T47D (cell line): Measurements from ENCODE around the genes AK6 and GTF2H2.

- RRBS = no CpG with 5 or more reads among the region's 3 CpGs
Observed at GRCh38 chr5:66084264-66084589, 59.9 kb upstream of the SREK1 start.

DNA sequence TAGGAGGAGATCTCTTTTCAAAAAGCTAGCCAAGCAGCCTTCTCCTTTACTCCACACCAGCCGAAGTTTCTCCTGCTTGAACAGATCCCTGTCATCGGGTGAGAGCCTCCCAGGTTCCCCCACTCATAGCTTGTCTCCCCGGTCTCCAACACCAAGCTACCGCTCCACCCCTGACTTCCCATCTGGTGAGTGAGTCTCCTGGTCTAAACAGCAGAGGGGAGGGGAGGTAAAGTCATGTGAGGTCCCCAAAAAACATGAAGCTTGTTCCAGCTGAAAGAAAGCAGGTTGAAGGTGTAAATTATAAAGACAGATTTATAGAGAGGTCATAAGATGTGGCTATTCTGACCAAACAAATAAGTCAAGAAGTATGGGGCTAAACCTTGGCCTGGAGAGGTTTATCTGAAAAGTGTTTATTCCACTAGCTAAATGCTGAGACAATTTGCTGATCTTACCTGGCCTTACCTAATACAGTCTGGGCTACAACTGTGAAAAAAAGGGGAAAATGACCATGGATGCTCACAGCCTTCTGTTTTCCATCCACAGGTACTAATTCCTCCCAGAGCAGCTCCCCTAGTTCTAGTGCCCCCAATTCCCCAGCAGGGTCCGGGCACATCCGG lies 33.9 kb downstream of the CD180 start:
- RRBS = 100% methylated on average over 1 of the region's 6 CpGs

- RRBS = no CpG with 5 or more reads among the region's 5 CpGs
Observed at GRCh38 chr5:67206776-67207563, 10.4 kb upstream of the CD180 start.

- RRBS = no CpG with 5 or more reads among the region's 13 CpGs
Observed at GRCh38 chr5:67214823-67215553, 18.4 kb upstream of the CD180 start.

GRCh38 chr5:67257269-67257661 lies 60.7 kb upstream of the CD180 start:
- RRBS = no CpG with 5 or more reads among the region's 1 CpG

DNA sequence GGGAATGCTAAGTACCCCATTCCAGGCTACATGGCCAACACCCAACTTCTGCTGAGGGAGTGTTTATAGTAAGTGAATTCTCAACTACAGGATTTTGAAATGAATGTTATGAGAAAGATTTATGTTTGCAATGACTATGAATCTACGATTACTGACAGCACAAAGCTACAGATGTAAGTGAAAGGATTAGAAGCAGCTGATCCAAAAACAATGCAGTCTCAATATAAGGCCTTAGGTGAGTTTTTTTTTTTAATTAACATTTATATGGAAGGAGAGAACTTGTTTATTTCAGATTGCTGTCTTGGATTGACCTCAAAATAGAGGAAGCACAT lies 294.4 kb upstream of the CD180 start:
- RRBS = no CpG with 5 or more reads among the region's 1 CpG

GRCh38 chr5:67795851-67796558 lies 419.6 kb upstream of the PIK3R1 start:
- RRBS = no CpG with 5 or more reads among the region's 5 CpGs

- RRBS = no CpG with 5 or more reads among the region's 6 CpGs
Observed at GRCh38 chr5:68041905-68042417, 173.6 kb upstream of the PIK3R1 start.

DNA sequence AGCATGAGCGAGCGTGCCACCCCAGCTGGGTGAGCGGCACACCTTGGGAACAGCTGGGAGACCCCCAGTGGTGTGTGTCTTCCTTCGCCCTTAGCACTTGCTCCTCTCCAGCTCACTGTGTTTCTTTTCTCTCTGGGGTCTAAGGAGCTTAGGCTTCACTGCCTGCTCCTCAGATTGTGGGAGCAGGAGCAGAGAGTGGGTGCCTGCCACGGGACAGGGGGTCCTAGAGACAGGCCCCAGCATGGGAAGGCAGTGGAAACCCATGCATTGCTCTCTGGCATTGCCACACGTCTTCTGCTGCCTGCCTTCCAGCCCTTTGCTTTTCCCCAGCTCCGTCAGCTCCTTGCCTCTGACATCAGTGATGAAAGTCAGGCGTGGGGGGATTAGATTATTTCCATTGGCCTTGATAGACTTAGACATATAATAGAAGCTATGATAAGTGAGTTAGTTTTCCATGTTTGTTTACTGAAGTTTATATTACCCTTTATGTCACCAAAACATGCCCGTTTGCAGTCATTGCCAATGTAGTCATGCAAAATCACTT lies 34.6 kb downstream of the PIK3R1 start:
- RRBS = no CpG with 5 or more reads among the region's 9 CpGs

- RRBS = no CpG with 5 or more reads among the region's 9 CpGs
Observed at GRCh38 chr5:68297135-68297840, 81.7 kb downstream of the PIK3R1 start.

DNA sequence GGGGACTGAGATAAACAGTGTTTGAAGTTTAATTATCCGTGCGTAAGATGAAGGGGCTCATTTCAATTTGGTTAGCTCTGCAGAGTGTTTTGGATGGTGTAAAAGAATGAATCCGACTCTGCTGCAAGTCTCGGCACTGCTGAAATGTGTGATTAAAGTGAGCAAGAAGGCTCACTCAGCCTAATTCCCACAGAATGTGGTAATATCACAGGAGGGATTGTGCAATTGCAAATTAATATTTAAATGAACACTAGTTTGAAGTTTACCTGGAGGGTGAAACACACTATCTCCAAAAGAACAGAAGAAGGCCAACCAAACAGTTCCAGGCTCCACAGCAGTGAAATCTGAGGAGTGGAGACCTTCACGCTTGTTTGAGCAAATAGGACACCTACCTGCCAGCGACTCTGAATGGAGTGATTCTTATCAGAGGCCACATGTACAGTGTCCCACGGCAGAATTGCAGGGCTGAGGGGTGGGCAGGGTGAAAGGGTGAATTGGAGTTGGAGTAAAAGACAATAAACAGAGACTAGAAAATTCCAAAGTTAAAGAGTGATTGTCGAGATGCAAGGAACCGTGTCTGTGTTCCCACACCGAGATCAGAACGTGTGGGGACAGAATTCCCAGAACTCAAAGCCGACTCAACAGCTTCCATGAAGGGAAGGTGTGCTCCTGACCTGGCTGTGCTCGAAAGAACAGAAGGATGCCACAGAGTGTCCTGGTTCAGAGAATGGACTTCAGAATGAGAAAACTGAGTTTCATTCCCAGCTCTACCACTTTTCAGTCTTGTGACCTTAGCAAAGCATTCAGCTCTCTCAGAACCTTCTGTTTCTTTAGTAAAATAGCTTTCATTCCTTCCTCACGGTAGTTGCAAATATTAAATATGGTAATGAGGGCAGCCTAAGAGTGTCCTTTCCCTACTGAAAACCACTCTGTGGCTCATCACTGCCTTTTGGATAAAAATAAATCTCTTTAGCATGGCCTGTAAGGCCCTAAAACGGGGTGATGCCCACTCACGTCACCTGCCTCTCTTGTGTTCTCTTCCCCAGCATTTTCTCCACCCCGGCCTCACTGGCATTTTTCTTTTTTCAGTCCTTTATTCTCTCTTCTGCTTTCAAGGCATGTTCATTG lies 420.1 kb upstream of the SLC30A5 start:
- RRBS = no CpG with 5 or more reads among the region's 17 CpGs

- RRBS = no CpG with 5 or more reads among the region's 5 CpGs
Observed at GRCh38 chr5:68682447-68683046, 411.3 kb upstream of the SLC30A5 start.

GRCh38 chr5:69276439-69277195 lies 41.9 kb downstream of the CDK7 start:
- RRBS = no CpG with 5 or more reads among the region's 5 CpGs

DNA sequence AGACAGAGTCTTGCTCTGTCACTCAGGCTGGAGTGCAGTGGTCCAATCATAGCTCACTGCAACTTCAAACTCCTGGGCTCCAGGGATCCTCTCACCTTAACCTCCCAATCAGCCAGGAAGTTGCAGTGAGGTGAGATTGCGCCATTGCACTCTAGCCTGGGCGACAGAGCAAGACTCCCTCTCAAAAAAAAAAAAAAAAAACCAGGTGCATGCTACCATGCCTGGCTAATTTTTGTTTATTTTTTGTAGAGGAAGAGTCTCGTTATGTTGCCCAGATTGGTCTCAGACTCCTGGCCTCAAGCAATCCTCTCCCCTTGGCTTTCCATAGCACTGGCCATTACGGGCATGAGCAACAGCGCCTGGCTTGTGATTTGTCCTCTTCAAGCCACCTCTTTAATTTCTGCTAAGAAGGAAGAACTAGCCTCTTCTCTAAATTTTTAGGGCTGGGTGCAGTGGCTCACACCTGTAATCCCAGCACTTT lies 31.6 kb downstream of the CCDC125 start:
- RRBS = no CpG with 5 or more reads among the region's 5 CpGs

DNA sequence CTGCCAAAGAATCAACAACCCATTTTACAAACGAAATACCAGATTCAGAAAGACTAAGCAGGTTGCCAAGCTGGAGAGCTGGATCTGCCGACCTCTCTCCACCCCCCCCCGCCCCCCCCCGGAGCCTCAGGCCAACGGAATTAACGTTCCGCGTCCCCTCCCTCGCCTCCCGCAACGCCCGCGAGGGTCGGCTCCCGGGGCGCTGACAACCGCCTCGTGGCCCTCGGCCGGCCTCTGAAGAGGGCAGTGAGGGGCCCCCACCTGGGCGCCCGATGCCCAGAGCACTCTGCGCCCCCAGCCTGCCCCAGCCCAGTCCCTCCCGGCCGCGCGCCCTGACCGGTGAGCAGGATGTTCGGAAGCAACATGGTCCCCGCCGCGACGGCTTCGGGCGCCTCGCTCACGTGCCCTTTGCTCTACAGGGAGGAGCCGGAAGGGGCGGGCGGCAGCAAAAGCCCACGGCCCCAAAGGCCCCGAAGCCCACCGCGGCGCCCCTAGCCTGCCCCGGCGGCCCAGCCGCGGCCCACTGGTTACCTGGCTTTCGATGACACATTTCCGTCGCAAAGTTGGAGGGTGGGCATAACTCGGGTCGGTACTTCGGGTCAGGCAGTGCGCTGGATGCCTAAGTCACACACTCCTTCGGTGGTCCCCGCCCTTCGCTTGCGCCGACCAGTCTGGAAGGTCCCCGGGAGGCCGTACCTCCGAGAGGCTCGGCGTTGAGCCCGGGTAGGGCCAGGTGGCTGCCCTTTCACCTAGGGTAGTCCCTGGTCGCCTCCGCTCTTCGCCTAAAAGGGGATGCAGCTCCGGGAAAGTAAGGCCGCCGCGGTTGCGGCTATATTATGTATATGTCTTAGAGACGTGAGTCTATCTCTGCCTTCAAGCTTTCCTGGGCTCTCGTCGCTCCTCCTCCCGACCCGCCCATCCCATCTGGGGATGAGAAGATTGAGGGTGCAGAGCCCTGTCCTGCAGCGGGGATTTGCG lies at the start of gene AK6:
Gene AK6 (minus strand): TSS at position 395 of the 978 bp plus-strand sequence.
- RRBS = 3% methylated on average over 38 of the region's 82 CpGs

DNA sequence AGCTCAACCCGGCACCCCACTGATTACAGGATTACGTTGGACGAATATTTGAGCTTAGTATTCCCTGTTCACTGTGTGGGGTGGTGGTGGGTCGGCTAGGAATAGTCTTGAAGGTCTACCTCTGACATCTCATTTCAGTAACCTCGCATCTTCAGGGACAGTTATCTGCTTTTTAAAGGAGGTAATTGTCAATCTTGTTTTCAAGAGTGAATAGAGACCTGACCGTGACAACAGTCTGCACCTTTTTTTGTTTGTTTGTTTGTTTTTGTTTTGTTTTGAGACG lies 427 bp downstream of the RAD17 start:
- RRBS = no CpG with 5 or more reads among the region's 7 CpGs

DNA sequence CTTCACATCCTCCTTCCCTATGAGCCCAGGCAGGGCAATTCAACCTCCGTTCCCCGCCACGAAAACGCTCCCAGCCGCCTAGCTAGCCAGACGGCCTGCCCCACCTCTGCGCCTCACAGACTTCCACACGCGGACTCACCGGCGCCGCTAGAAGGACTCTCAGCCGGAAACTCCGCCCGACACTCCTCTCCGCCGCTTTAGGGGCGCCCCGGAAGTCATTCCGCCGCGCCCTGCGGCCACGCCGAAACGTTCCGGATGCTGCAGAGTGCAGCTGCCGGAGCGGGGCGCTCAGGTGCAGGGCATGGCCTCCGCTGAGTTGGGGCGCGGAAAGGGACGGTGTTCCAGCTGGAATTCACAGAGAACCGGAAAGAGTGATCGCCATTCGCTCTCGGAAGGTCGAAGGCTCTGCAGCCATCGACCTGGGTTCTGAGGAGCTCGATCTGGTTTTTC lies at the start of gene GTF2H2:
Gene GTF2H2 (minus strand): TSS at position 161 of the 450 bp plus-strand sequence.
- RRBS = no CpG with 5 or more reads among the region's 41 CpGs

DNA sequence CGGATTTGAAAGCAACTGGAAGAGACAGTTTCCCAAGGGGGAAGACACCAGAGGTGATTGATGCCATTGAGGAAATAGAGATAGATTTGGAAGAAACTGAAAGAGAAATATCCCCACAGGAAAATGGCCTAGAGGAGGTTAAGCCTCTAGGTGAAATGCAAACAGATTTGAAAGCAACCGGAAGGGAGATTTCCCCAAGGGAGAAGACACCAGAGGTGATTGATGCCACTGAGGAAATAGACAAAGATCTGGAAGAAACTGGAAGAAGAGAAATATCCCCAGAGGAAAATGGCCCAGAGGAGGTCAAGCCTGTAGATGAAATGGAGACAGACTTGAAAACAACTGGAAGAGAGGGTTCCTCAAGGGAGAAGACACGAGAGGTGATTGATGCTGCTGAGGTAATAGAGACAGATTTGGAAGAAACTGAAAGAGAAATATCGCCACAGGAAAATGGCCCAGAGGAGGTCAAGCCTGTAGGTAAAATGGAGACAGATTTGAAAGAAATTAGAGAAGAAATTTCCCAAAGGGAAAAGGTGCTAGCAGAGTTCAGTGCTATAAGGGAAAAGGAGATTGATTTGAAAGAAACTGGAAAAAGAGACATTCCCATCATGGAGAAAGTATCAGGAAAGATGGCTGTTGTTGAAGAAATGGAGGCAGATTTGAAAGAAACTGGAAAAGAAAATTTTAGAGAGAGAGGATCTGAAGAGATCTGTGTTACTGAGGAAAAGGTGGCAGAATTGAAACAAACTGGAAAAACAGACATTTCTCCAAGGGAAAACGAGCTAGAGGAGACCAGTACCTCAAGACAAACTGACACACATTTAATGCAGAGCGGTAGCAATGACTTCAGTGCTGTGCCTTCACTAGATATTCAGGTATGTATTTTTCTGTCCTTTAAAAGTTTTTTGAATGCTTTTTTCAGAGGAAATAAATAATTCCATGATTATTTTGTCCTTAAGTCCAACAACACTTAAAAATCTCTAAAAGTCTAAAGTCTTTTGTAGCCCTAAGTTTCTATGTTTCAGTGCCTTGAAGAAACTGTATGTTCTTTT lies 55.2 kb downstream of the BDP1 start:
- RRBS = no CpG with 5 or more reads among the region's 6 CpGs

- RRBS = no CpG with 5 or more reads among the region's 7 CpGs
Observed at GRCh38 chr5:72014964-72015467, 92.3 kb upstream of the MAP1B start.